Psoas muscle (tissue), 2 donors: ENCODE measurements around the gene CRYBA1.

- PRO-cap, 2 experiments = no peak in any of the 2 experiments
These were observed 11.7 kb downstream of the SUPT6H start for GRCh38 chr17:28673761-28674142.

DNA sequence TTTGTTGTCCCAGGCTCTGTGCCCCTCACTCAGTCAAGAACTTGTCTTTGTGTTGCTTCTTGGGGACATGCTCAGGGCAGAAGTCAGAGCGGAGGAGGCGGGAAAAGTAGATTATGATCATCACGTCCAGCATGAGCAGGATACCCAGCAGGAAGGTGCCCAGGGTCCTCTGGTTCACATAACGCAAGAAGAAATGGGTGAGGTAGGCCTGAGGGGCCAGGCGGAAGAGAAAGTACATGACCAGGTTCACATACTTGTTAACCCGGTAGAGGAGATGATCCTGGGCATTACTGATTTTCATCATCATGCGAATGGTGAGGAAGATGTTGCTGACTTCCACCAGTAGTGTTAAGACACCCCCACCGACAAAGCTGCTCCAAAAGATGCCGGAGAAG is 1.6 kb downstream of the TLCD1 start:
- PRO-cap, 2 experiments = no peak in any of the 2 experiments

DNA sequence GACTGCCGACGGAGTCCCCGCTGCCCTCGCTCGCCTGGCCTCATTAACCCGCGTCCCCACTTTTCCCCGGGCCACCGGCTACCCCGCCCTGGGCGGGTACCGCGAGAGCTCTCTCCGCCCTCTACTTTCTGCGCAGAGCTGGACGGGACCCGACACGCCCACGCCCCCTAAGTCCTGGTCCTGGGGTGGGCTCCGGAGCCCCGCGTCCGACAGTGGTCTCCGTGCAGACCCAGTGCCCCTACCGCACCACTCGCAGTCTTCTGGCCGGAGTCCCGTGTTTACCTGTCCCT is 386 bp upstream of the TLCD1 start:
- PRO-cap, 2 experiments = no peak in any of the 2 experiments

- PRO-cap, 2 experiments = no peak in any of the 2 experiments
These were observed 6.8 kb downstream of the NEK8 start for GRCh38 chr17:28735338-28735828.

DNA sequence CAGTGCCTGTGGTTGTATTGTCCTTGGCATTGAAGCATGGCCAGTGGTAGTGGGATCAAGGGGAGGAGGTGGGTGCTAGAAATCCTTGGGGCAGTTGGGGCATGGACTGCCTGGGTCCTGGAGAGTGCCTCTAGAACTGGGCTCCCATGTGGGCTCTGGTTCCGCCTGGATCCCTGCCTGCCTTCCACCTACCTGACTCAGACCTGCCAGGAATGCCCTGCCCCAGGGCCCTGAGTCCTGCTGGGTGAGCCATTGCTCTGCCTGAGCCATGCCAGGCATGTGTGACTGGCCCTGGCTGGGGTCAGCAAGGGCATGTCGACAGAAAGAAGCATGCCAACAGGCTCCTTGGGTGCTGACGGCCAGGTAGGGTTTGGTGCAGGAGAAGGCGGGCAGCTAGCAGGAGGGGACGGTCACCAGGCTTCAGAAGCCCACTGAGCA is 2.2 kb downstream of the TRAF4 start:
- PRO-cap, 2 experiments = no peak in any of the 2 experiments

DNA sequence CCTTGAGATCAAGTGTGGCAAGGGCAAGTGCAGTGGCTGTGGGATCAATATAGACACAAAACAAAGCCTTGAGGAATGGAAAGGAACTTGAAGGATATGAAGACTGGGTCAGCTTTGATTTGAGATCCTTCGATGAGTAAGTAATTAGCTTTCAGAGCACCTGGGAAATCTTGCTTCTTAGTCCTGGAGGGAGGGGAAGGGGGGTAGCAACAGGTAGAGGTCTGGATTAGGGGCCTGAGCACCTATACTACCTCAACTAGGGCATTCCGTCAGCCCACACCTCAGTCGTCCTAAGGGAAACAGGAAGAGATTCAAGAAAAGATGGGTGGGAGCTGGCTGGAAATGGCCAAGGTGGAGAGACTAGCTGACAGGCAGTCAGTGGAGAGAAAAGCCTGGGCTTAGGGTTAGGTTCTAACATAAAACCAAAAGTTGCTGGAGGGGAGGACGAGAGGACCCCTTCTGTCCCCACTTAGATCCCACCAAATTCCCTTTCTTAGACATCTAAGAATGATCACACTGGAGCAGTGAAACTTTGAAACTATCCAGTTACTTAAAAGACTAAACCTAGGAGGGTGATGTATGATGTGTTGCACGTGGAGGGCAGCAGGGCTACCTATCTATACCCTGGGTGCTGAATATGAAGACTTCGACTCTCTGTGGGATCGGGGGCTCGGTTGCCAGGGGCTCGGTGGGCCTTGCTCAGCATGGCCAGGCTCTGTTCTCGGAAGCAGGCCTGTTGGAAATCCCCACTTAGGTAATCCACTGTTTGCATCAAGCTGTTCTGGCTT is 14.0 kb downstream of the TRAF4 start:
- PRO-cap, 2 experiments = no peak in any of the 2 experiments

DNA sequence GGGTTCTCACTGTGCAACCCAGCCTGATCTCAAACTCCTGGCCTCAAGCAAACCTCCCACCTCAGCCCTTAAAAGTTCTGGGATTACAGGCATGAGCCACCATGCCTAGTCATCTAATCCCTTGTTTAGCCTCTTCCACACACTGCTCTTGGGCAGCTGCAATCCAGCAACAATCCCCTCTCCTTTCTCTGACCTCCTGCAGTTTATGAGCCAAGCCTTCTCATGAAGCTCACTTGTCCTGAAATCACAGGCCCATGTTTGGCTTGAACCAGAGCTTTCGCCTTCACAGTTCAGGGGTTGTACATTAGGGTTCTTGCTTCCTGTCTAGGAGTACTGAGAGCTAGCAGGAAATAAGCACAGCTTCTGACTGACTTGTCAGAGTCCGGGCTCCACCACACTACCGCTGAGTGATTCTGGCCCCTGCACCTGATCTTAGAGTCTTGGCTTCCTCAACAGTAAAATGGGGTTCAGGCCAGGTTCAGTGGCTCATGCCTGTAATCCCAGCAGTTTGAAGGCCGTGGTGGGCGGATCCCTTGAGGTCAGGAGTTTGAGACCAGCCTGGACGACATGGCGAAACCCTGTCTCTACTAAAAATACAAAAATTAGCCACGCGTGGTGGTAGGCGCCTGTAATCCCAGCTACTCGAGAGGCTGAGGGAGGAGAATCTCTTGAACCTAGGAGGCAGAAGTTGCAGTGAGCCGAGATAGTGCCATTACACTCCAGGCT is 16.4 kb downstream of the ERAL1 start:
- PRO-cap, 2 experiments = no peak in any of the 2 experiments

- PRO-cap, 2 experiments = no peak in any of the 2 experiments
These were observed 10.8 kb upstream of the DHRS13 start for GRCh38 chr17:28913430-28914266.

DNA sequence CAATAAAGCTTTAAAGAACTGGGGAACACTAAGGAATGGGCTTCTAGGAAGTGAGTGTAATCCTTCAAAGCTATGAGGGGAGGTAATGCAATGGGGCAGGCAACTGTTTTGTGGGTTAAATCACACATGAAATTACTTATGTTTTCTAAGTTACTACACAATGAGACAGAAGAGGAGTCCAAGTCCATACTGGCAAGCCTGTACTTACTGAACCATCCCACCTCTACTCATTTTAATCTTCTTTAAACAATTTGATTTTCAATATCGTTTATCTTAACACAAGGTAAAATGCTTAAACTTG is 21.0 kb downstream of the PHF12 start:
- PRO-cap, 2 experiments = no peak in any of the 2 experiments

DNA sequence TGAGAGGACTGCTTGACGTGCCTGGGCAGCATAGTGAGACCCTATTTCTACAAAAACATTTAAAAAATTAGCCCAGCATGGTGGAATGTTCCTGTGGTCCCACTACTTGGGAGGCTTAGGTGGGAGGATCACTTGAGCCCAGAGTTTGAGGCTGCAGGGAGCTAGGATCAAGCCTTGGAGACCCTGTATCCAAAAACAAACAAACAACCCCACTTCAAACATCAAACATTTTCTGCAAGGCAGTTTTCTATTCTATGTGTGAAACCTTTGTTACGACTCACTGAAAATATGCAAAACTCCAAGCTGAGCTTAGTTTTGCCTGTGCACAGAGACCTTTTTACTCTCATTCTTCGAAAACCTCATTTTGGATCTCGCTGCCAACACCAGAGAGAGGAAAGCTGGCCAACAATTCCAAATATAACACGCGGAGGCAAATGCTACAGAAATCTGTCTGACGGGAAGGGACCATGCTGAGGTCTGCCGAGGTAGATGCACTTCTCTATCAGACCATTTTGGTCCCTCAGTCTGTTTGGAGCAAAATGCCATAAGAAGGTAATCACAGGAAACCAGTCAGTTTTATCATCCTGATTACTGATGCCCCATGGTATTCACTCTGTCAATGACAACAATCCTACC is 6.2 kb downstream of the PHF12 start:
- PRO-cap, 2 experiments = no peak in any of the 2 experiments

GRCh38 chr17:29093787-29094276 is 50.9 kb downstream of the PIPOX start:
- PRO-cap, 2 experiments = no peak in any of the 2 experiments

DNA sequence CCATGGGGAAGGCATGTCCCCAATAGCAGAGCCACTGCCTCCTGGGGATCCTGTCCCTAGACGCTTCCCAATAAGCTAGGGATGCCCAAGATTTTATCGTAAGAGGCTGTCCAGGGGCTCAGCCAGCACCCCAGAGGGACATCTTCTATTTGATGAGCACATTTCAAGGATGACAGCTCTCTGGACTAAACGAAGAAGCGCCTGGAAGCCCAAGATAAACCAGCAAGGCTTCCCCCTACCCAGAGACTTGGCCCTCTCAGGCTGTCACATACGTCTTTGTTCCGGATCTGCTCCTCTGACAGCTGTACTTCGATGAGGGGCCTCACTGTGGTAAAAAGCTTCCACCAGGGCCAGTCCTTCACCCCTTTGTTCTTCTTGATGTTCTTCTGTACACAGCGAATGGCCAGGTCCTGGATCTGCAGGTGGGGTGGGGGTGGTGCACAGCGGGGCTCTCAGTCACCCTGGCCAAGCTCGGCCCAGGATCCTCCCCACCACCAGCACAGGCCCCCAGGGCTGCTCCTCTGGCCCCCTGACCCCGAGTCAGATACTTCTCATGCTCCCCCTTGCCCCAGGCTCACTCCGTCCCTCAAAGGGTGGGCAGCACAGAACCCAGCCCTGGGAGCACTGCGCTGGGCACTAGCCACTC is 55.7 kb downstream of the PIPOX start:
- PRO-cap, 2 experiments = no peak in any of the 2 experiments

- PRO-cap, 2 experiments = no peak in any of the 2 experiments
These were observed 68.3 kb downstream of the MYO18A start for GRCh38 chr17:29111737-29112380.

DNA sequence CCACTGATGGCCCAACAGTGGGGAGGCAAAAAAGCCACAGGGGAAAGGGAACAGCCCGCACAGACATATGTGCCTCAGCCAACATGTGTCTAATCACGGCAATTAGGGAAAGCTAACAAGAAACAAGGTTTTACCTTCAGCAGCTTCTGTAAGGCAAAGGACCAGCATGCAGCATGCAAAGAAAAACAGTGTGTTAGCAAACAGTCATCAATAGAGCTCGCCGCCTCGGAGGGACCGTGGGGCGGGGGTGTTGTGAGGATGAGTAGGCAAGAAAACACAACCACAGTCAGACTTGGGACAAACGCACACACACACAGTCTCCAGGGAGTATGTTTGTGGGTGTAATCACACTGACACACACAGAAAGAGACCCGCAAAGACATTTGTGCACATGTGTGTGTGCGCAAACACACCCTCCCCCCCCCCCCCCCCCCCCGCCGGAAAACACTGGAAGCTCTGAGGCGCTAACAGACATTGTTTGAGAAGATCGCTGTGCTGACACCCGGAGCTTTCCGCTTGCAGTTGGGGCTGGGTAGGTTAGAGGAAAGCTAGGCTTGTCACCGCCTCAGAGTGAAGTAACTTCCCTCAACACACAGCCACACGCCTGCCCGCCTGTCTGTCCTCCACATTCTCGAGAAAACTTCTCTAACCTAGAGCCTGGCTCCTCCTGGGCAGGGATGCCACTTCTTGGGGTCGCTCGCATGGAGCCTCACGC is 63.7 kb downstream of the MYO18A start:
- PRO-cap, 2 experiments = no peak in any of the 2 experiments

DNA sequence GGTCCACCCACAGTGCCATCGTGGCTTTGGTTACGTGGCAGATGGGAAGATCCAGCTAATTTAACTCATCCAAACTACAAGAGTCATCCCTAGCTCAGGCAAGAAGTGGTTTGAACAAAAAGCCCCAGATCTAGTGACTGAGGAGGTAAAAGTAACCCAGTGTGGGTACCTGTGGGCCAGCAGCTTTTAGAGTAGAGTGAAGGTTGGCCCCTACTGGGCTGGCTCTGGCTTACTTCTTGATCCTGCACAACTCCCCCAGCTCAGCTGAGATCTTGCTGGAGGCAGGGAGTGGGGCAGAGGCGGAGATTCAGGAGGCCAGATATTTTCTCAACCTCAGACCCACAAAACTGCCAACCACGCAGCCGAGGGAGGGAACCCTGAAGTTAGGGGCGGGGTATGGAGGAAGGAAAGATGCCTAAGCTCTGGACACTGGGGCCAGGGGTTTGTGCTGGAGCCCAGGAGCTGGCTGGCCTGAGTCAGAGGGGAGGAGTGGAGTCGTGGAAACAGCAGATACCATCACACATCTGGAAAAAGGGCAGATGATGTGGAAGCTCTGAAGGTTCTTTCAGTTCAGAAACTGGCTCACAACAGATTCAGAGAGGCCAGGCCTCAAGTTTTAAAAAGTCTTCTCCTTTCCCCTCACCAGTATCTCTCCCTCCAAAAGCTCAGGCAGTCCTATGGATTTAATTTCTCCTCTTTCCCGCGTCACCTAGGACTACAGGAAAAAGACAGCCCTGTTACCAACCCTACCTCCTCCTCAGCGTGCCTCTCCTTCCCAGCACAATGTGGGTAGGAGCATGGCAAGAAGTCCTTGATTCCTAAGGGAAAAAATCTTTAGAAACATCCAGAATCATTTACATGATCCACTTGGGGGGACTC is 48.2 kb downstream of the MYO18A start:
- PRO-cap, 2 experiments = no peak in any of the 2 experiments

GRCh38 chr17:29140632-29141895 is 39.1 kb downstream of the MYO18A start:
- PRO-cap, 2 experiments = peak in 1 of 2 experiments; most common minus-strand start chr17:29141406 (in 1)

GRCh38 chr17:29148197-29149498 is 31.6 kb downstream of the MYO18A start:
- PRO-cap, 2 experiments = peak in 1 of 2 experiments; most common minus-strand start chr17:29148812 (in 1)

GRCh38 chr17:29149499-29150274 is 30.5 kb downstream of the MYO18A start:
- PRO-cap, 2 experiments = no peak in any of the 2 experiments

DNA sequence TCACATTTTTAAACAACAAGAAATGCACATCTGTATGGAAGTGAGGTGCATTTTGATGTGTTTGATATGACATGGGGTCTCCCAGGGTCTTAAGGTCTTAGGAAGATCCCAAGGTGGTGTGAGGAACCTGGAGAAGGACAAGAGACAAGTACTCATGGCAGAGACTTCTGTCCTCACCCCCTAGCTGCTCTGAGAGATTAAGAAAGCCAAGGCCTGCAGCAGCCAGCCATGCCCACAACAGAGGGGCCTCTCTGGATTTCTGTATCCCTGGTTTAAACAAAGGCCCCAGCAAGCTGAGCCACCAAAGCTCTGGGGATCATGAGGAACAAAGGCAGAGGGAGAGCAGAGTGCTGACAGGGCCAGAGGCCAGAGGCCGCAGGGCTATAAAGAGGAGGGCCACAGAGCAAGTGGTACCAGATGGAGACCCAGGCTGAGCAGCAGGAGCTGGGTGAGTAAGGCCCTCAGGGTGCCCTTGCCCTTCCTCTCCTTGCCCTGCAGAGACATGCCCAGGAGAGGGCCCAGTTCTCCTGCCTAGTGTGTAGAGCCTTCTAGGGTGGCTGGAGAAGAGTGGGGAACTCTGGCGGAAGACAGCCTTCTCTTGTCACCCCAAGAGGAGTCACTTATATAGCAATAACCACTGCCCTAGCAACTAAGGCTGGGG is at the start of gene CRYBA1:
TSS of gene CRYBA1 (plus strand) at position 413 of the 661 bp plus-strand sequence.
- PRO-cap, 2 experiments = no peak in any of the 2 experiments

DNA sequence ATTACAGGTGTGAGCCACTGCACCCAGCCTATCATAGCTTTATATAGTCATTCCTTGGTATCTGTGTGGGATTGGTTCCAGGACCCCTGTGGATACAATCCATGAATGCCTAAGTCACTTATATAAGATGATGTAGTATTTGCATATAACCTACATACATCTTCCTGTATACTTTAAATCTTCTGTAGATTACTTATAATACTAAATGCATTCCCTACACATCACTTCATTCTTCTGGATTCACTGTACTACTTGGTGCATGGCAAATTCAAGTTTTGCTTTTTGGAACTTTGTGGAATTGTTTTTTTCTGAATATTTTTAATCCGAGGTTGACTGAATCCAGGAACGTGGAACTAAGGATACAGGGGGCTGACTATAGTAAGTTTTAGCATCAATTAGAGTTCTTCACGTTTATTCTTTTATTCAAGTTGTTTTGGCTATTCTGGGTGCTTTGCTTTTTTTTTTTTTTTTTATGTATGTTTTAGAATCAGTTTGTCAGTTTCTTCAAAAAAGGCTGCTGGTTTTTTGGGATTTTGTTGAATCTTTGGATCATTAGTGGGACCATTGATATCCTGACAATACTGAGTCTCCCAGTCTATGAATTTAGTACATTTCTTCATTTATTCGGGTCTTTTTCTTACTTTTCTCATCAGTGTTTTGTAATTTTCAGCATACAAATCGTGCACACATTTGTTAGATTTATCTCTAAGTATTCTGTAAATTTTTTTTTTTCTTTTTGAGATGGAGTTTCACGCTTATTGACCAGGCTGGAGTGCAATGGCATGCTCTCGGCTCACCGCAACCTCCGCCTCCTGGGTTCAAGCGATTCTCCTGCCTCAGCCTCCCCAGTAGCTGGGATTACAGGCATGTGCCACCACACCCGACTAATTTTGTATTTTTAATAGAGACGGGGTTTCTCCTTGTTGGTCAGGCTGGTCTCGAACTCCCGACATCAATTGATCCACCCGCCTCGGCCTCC is 28.6 kb downstream of the TAOK1 start:
- PRO-cap, 2 experiments = no peak in any of the 2 experiments